ENCODE results near the genes PPL and TMEM114.

DNA sequence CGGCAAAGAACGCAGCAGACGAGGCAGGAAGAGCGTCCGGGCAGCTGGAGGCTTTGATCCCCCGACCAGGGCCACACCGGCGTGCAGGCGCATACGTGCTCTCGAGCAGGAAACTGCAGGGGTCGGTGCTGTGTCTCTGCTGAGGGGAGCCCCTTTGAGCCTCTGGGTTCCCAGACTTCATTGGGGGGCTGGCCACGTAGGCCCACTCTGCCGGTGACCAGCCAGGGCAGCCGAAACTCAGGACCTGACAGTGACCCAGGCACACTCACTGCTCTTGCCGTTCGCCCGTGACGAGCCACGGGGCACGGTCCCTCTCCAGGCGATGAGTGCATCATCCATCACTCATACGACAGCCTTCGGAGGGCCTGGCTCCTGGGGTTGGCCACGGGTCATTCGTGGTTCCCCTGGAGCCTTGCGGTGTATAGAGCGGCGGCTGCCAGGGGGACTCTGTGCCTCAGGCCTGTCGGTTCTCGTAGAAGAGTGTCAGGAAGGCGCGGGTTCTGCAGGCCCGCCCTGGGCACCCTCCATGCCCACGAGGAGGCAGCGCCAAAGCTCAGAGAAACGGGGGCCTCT, 11.3 kb upstream of the NUDT16L1 start:
- RAMPAGE, long total RNA: no peak
- RRBS: no CpG with 5 or more reads among the region's 37 CpGs

DNA sequence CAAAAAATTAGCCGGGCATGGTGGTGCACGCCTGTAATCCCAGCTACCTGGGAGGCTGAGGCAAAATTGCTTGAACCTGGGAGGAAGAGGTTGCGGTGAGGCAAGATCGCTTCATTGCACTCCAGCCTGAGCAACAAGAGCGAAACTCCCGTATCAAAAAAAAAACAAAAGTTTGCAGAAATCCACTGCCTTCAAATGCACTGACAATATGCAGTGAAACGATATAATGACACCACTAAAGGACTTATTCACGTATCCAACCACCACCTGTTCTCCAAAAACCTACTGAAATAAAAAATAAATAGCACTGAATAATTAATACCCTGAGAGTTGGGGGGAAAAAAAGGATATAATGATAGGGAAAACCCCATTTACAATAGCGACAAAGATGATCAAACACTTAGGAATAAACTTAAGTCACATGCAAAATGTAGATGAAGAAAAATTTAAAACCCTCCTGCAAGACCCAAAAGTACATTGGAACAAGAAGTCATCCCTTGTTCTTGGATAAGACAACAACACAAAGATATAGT, 19.8 kb downstream of the NUDT16L1 start:
- RAMPAGE, long total RNA: no peak
- RRBS: no CpG with 5 or more reads among the region's 9 CpGs

DNA sequence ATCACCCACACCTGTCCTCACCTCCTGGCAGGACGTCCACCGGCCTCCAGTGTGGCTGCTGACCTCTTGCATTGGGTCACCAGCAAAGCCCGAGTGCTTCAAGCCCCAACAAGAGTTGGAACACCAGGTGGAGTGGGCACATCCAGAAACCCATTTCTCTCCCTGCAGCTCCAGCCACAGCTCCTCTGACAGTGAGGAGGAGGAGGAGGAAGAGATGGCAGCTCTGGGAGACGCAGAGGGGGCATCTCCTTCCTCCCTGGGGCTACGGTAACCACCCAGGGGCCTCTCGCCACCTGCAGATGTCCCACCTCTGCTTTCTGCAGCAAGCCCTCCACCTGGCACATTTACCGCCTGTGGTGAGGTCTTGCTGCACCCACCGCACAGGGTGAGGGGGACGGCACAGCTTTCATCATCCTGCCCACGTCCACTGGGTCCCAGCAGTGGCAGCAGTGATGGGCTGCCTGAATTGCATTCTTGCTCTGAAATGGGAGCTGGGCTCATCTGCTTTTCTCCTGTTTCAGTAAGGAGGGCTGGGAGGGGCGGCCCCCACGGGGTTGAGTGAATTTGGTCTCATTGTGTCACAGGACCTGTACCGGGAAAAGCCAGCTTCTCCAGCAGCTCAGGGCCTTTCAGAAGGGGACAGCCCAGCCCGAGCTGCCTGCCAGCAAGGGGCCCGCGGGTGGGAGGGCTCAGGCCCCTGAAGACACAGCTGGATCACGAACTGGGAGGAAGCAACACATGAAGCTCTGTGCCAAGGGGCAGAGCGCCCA, 12.6 kb downstream of the DNAAF8 start:
- RAMPAGE, long total RNA: no peak
- RRBS: no CpG with 5 or more reads among the region's 18 CpGs

GRCh38 chr16:4834475-4834711, 12.7 kb downstream of the GLYR1 start:
- RAMPAGE, long total RNA: no peak
- RRBS: no CpG with 5 or more reads among the region's 5 CpGs

GRCh38 chr16:4874595-4875640, 27.6 kb downstream of the UBN1 start:
- RAMPAGE, long total RNA: no peak
- RRBS: no CpG with 5 or more reads among the region's 19 CpGs

- RAMPAGE, long total RNA: no peak
- RRBS: 82% methylated on average over 1 of the region's 31 CpGs
These were observed 37.5 kb downstream of the UBN1 start for GRCh38 chr16:4884630-4885417.

DNA sequence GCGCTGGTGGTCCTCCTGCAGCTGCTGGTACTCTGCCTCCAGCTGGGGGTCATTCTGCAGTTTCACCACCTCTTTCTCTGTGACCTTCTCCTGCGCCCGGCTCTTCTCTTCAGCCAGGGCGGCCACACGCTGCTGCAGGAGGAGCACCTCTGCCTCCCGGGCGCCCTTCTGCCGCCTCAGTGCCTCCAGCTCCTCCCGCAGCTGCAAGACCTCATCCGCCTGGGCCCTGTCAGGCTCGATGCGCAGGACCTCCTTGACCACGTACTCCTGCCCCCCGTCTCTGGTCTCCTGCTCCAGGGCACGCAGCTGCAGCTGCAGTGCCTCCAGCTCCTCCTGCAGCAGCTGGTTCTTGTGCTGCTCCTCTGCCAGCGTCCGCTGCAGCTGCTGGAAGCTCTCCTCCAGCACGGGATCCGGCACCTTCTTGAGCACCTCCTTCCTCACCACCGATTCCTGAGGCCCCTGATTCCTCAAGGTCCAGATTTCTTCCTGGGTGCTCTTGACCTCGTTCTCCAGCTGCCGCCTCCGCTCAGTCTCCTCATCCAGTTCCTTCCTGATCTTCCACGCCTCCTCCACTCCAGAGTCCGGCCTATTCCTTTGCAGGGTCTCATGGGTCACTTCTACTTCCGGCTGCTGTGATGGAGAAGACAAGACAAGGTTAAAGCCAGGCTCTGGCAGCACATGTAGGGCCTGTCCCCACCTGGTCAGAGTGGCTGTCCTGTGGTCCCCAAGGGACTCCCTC, 38.3 kb downstream of the UBN1 start:
- RAMPAGE, long total RNA: no peak
- RRBS: 88% methylated on average over 4 of the region's 26 CpGs

GRCh38 chr16:4936914-4937518, at the start of gene PPL:
PPL (minus strand) TSS chr16:4937148.
- RAMPAGE, long total RNA: no peak
- RRBS: 3% methylated on average over 37 of the region's 71 CpGs

GRCh38 chr16:5065268-5065781, 431 bp downstream of the C16orf89 start:
- RAMPAGE, long total RNA: no peak
- RRBS: no CpG with 5 or more reads among the region's 10 CpGs

- RAMPAGE, long total RNA: no peak
- RRBS: no CpG with 5 or more reads among the region's 14 CpGs
These were observed 19.9 kb upstream of the EEF2KMT start for GRCh38 chr16:5117407-5117891.

DNA sequence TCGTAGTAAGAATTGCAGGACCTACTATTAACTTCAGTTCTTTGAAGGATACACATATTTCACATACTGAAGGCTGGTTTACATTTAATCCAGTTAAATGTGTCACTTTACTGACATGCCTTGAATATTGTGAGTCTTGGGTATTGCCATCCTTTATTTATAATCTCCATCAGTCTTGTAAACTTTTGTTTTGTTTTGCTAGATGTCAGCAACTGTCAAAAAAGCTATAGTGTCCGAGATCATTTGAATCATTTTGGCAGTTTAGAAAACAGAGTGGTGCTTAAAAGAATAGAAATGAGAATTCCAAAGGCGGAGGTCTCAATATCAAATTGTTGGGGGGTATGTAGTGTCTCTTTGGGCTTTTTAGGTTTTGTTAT, 529.2 kb downstream of the RBFOX1 start:
- RAMPAGE, long total RNA: no peak
- RRBS: no CpG with 5 or more reads among the region's 3 CpGs

- RAMPAGE, long total RNA: start-site peak on the plus strand at chr16:7332728-7332885, 26 and 45 reads in 2 replicates
- RRBS: no CpG with 5 or more reads among the region's 6 CpGs
These were observed 1257.8 kb downstream of the TMEM114 start for GRCh38 chr16:7332592-7332923.

GRCh38 chr16:8108646-8109947, 481.2 kb downstream of the TMEM114 start:
- RAMPAGE, long total RNA: no peak
- RRBS: no CpG with 5 or more reads among the region's 30 CpGs

- RAMPAGE, long total RNA: no peak
- RRBS: no CpG with 5 or more reads among the region's 24 CpGs
These were observed at the start of gene TMEM114 for GRCh38 chr16:8590115-8590668. TMEM114 (minus strand) TSS chr16:8590511.

GRCh38 chr16:8739692-8740565, 57.5 kb downstream of the TMEM186 start:
- RAMPAGE, long total RNA: no peak
- RRBS: no CpG with 5 or more reads among the region's 12 CpGs

GRCh38 chr16:8740635-8741391, 56.6 kb downstream of the TMEM186 start:
- RAMPAGE, long total RNA: no peak
- RRBS: no CpG with 5 or more reads among the region's 8 CpGs

DNA sequence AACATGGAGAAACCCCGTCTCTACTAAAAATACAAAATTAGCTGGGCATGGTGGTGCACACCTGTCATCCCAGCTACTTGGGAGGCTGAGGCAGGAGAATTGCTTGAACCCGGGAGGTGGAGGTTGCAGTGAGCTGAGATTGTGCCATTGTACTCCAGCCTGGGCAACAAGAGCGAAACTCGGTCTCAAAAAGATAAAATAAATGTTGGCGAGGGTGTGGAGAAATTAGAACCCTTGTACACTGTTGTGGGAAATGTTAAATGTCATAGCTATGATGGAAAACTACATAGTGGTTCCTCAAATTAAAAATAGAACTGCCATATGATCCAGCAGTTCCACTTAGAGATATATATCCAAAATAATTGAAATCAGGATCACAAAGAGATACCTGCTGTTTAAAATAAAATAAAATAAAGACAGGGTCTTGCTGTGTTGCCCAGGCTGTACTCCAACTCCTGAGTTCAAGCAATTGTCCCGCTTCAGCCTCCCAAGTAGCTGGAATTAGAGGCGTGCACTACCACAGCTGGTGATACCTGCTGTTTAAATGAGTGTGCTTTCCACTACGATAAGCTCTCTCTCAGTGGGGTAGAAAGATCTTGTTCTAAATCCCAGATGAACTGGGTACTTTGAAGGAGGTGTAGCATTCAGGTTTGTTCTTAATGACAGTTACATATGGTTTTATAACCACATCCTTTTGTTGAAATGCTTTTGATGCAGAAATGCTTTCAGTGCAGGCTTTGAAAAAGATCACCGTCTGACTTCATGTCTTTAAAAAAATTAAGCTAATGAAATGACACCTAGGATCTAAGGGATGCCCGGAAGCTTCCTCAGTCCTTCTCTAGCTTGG, 19.1 kb downstream of the PMM2 start:
- RAMPAGE, long total RNA: no peak
- RRBS: no CpG with 5 or more reads among the region's 10 CpGs

- RAMPAGE, long total RNA: no peak
- RRBS: no CpG with 5 or more reads among the region's 9 CpGs
These were observed 33.6 kb downstream of the CARHSP1 start for GRCh38 chr16:8835129-8835671.

DNA sequence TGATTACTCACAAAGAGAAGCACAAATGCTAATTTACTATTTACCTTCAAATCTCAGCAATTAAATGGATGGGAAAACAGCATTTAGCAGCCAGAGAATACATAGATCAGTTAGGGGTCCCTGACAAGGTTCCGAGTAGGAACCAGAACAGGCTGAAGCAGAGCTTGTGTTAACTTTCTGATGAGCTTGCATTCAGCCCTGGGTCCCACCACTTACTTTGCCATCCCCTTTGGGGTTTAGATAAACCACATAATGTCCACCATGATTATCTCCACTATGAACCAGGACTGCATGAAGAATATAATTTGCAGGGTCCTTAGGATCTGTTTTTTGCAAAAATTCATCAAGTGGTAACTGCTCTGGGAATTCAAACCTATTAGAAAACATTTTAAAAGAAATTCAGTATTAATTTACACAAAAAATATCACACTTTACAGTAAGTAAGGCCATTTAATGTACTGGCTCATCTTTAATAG, 24.1 kb downstream of the LITAFD start:
- RAMPAGE, long total RNA: no peak
- RRBS: no CpG with 5 or more reads among the region's 1 CpG

GRCh38 chr16:8931953-8932203, 31.8 kb downstream of the USP7 start:
- RAMPAGE, long total RNA: no peak
- RRBS: no CpG with 5 or more reads among the region's 3 CpGs

Measured in cardiac muscle cell (in vitro differentiated cells and primary cell).